ENCODE measurements around the genes PRR36, ZNF414 and MYO1F.

- PRO-cap: no peak
Observed at GRCh38 chr19:7869504-7869962, 4.7 kb downstream of the PRR36 start.

GRCh38 chr19:7873537-7874102 lies 570 bp downstream of the PRR36 start:
- PRO-cap: no peak

- PRO-cap: no peak
Observed at GRCh38 chr19:7874103-7875330, at the start of gene PRR36. TSS of gene PRR36 (minus strand) at chr19:7874390.

DNA sequence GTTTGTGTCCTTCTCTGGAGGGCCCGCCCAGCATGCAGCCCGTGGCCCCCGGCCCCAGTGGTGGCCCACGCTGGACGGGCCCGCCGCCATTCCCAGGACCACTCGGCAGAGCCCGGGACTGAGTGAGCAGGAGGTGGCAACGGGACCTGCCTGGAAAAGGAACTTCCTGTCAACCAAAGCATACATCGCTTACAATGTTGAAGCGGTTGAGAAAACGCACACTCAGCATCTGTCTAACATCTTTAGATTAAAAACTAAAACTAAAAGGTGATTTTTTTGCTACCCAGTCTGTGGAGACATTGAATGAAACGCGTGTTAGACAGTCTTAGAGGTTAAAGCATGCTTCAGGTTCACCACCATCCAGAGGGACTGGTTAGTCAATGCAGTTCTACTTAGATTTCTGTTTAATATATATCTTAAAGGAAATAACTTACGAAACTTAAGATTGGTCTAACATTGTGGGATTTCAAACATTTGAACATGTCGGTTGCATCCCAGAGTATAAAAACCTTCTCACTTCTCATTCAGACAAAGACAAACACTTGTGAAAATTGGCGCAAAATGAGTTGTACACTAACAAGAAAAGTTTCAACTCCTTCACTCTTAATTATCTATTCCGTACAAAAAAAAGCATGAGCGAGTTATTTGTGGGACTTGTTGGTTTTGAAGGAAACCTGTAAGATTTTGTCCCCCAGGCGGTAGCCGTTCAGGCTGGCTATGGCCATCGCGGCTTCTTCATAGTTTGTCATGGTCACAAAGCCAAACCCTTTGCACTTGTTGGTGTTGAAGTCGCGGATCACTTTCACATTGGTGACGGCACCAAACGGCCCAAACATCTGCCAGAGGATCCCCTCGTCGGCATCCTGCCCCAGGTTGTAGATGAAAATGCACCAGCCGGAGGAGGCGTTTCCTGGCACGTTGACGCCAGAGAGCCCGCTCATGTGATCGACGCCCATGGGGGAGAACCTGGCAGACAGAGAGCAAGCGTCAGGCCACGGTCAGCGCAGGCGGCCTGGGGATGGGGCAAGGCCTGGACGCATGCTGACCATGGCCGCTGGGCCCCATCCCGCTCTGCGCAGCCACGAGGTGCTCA lies 19.7 kb upstream of the TIMM44 start:
- PRO-cap: no peak

GRCh38 chr19:7993498-7994010 lies 11.9 kb downstream of the ELAVL1 start:
- PRO-cap: no peak

DNA sequence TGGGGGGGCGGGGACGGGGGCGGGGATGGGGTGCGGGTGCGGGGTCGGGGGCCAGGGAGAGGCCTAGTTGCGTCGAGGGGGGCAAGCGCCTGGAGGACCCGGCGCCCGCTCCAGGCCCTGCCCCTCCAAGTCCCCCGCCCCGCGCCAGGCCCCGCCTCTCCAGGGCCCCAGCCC lies 204 bp upstream of the CERS4 start:
- PRO-cap: bidirectional peak, plus-strand start outside the sequence, minus-strand start at position 132 of the sequence

GRCh38 chr19:8240324-8241375 lies 31.5 kb downstream of the CERS4 start:
- PRO-cap: no peak

GRCh38 chr19:8304663-8305187 lies 3.4 kb downstream of the CD320 start:
- PRO-cap: no peak

DNA sequence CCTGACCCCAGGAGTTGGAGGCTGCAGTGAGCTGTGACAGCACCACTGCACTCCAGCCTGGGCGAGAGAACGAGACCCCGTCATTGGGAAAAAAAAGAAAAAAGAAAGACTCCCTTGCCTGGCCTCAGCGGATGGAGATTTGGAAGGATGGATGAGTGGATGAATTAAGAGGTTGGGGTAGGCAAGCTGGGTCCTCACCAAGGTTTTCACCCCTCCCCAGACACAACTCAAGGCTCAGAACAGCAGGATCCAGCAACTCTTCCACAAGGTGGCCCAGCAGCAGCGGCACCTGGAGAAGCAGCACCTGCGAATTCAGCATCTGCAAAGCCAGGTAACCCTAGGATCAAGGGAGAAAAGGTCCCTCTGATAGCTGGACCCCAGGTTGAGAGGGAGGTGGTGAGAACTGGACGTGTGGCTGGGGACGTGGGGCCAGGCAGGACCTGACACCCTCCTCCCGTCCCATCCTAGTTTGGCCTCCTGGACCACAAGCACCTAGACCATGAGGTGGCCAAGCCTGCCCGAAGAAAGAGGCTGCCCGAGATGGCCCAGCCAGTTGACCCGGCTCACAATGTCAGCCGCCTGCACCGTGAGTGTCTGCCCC lies 1.9 kb downstream of the ANGPTL4 start:
- PRO-cap: no peak

DNA sequence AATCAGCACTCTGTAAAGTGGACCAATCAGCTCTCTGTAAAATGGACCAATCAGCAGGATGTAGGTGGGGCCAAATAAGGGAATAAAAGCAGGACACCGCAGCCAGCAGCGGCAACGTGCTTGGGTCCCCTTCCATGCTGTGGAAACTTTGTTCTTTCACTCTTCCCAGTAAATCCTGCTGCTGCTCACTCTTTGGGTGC lies 3.6 kb upstream of the RAB11B start:
- PRO-cap: no peak

- PRO-cap: no peak
Observed at GRCh38 chr19:8463168-8463862, 18.5 kb downstream of the HNRNPM start.

GRCh38 chr19:8482376-8483258 lies 19.8 kb downstream of the PRAM1 start:
- PRO-cap: no peak

GRCh38 chr19:8487359-8488467 lies 14.7 kb downstream of the PRAM1 start:
- PRO-cap: no peak

GRCh38 chr19:8513371-8514517 lies at the start of gene ZNF414:
TSS of gene ZNF414 (minus strand) at chr19:8514167.
- PRO-cap: unidirectional peak, plus-strand start at chr19:8513757; bidirectional peak, plus-strand start at chr19:8513946, minus-strand start at chr19:8513807; bidirectional peak, plus-strand start at chr19:8514226, minus-strand start at chr19:8514167

GRCh38 chr19:8527285-8527826 lies 13.4 kb upstream of the ZNF414 start:
- PRO-cap: no peak

GRCh38 chr19:8577123-8577838 lies at the start of gene MYO1F:
TSS of gene MYO1F (minus strand) at chr19:8577442.
- PRO-cap: unidirectional peak, minus-strand start at chr19:8577438

GRCh38 chr19:8601835-8602264 lies 8.7 kb downstream of the ADAMTS10 start:
- PRO-cap: no peak

GRCh38 chr19:8831557-8832156 lies 447 bp downstream of the ZNF558 start:
- PRO-cap: no peak

GRCh38 chr19:9010629-9011017 lies 76.2 kb upstream of the OR1M1 start:
- PRO-cap: no peak

DNA sequence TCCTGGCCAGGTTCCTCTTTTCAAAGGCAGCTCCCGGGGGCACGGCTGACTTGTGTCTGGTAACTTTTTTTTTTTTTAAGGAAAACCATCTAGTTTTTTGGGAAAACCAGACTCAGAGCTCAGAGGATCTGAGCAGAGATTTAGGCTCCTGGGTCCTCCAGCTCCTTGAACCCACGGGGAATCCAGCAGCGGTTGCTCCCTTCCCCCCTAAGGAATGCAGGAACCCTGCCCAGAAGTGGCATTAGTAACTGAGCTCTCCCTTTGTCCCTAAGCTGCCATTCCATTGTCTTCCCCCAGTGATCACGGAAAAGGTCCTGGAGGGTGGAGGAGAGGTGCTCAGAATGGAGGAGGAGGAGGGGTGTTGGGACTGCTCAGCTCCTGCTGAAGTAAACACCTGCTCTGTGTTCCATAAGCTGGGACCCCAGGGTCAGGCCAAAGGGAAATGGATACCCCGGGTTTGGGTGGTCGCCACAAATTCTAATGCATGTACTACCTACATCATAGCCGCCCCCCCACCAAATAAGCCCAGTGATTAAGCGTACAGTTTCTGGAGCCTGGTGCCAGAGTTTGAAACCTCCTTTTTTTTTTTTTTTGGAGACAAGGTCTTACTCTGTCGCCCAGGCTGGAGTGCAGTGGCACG lies 16.7 kb upstream of the OR1M1 start:
- PRO-cap: no peak

All from gallbladder (tissue), 1 donor.